Ishikawa (cell line): ENCODE measurements around a stretch of chr1.

- RRBS = no CpG with 5 or more reads among the region's 6 CpGs
These were observed 9.9 kb downstream of the WDR26 start for GRCh38 chr1:224424402-224425317.

- RRBS = no CpG with 5 or more reads among the region's 7 CpGs
These were observed 850 bp upstream of the WDR26 start for GRCh38 chr1:224435265-224436029.

DNA sequence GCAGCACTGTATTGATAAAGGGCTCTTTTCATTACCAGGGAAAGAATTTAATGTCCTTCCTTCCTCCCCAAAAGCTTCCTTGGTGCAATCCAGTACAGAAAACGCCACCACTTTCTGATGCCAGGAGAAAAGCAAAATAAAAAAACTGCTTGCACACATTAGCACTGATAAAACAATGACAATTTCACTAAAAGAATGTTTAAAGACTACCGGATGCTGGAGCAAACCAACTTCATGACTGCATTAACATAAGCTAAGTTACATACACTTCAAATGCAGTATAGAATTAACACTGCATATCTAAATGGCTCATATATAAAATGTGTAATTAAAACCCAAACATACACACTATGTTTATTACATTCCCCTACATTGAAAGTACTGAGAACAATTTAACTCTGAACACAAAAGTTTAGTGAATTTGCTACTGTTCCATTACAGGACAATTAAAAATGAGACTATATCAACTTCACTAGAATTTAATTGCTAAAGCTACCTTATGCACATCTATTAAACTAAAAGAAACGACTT lies 26.2 kb downstream of the LBR start:
- RRBS = no CpG with 5 or more reads among the region's 3 CpGs

DNA sequence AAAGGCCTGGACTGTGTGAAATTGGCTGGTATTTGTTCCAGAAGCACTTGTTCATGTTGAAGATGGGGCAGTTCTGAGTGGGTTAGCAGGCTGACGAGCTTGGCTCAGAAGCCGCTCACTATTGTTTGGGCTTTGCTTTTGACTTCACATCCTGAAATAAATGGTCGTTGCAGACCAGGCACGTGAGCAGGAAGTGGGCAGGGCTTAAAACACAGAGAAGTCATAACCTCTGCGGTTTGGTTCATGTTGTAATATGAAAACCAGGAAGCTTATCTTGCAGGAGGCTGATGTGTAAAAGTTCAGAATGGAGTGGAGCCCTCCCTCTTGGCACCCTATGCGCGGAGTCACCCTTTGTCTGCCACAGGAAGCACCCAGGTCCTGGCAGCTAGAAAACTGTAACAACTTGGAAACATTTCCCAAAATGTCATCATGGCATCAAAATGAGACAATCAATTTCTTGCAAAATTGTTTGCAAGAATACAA lies 17.1 kb upstream of the LBR start:
- RRBS = no CpG with 5 or more reads among the region's 7 CpGs

DNA sequence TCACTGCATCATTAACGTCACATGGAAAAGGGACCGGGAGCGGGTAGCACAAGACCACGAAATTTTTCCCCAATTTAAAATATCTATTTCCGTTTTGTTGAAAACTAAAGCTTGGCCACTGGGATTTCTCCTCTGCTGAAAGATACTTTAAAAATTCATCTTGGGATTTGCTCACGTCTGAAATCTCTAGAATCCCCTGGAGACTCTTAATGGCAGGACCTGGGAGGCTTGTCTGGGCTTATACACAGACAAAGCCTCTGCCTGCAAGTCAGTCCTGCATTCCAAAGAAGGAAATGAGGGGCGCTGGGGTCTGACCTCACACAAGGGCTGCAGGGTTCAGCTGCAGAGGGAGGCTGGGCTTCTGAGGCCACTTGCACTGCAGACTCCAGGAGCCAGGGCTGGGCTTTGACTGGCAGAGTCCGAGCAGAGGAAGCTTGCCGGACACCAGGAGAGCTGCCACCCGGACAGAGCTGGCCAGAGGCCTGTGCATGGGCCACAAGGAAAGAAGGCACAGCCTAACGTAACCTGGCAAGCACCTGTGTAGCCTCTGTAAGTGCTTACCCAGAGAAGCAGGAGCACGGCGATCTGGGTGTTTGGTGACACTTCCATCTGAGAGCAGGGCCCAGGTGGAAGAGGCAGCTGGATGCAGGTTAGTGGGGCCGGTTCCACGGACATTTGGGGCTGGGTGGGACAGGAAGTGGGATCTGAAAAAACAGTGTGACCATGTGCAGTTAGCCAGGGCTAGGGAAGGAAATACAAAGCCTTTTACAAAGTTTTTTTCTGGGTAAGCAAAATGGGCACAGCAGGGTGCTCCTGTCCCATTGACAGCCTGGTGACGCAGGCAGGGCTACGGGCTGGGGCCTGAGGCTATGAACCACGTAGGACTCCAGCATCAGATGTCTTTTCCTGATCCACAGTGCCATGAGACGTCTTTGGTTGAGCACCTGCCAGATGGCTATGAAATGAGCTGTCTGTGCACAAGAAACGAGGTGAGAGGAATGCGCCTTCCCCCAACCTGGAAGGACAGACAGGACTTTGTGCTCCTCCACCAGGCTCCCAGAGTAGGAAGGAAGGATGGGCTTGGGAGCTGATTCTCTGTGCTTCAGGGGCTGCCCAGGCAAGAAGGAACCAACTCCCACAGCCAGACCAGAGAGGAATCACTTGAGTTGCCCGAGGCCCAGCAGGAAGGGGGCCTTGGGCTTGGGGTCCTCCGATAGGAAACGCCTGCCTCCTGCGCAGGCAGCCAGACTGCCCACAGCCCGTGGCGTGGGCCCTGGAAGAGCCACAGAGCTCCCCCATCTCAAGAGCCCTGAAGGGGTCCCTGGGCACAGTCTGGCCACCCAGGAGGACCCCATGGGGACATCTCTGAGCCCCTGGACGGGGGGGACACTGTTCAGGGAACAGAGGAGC lies 37.3 kb upstream of the LBR start:
- RRBS = no CpG with 5 or more reads among the region's 28 CpGs

DNA sequence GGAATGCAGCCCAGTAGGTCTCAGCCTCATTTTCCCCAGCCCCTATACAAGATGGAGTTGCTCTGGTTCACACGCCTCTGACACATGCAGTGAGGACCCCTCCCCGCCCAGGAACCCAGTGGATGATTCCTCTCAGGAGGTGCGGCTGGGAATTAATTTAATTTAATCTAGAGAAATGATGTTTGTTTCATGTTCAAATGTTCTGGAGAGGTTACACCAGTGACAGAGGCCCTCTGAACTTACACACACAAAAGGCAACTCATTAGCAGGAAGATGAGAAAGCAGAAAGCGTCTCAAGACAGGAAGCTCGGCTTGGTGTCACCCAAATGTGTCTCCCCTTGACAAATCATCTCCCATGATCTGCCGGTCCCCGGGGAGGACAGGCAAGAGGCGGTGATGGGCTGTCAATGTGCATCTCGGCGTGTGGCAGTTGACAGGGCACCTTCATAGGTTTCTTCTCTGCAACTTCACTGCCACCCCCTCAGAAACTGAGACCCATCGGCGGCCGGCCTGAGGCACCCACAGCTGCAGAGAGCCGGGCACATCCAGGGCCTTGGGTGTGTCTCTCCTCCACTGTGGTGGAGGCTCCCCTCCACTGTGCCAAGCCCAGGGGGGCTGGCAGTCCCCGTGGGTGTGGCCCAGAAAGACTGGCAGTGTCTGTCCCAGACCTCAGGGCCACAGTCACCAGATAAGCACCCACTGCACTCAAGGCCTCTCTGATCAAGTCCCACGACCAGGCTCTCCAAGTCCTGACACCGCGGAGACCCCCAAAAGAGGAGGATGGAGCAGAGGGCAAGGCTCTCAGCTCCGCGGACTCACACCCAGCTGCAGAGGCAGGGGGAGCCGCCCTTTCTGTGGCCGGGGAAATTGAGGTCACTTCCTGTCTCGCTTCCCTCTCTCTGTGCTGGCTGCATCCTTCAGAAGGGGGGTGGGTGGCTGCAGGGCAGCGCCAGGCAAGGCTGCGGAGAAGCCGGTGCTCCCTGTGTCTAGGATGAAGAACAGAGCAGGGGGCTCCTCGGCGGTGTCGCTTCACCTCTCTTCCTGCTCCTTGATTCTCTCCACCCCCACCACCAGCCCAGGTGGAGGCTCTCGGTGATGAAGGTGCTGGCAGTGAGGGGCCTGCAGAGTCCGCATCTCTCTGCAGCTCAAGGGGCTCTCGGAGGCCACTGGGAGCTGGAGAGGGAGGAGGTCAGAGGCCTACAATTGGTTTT lies 39.5 kb upstream of the LBR start:
- RRBS = 91% methylated on average over 5 of the region's 32 CpGs

GRCh38 chr1:225530332-225530885 lies 102.6 kb upstream of the LBR start:
- RRBS = no CpG with 5 or more reads among the region's 1 CpG

DNA sequence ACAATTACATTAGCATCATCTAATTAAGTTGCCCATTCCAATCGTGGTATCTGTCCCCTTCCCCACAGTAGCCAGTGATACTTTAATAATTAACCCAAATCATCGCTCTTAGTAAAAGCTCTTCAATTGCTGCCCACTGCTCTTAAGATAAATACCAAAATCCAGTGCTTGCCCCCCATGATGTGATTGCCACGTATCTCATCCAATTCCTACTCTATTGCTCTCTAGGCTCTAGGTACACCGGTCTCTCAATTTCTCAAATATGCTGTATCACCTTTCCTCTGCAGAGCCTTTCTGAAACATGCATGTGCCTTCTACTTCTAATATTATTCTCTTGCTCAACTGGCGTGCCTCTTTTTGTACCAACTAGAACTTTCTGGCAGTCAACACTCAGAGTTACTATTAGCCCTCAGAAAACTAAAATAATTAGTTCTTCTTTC lies 111.7 kb upstream of the LBR start:
- RRBS = no CpG with 5 or more reads among the region's 5 CpGs

- RRBS = no CpG with 5 or more reads among the region's 4 CpGs
These were observed 85.7 kb downstream of the ENAH start for GRCh38 chr1:225566998-225567764.

GRCh38 chr1:225709120-225709625 lies 56.2 kb upstream of the ENAH start:
- RRBS = no CpG with 5 or more reads among the region's 5 CpGs

DNA sequence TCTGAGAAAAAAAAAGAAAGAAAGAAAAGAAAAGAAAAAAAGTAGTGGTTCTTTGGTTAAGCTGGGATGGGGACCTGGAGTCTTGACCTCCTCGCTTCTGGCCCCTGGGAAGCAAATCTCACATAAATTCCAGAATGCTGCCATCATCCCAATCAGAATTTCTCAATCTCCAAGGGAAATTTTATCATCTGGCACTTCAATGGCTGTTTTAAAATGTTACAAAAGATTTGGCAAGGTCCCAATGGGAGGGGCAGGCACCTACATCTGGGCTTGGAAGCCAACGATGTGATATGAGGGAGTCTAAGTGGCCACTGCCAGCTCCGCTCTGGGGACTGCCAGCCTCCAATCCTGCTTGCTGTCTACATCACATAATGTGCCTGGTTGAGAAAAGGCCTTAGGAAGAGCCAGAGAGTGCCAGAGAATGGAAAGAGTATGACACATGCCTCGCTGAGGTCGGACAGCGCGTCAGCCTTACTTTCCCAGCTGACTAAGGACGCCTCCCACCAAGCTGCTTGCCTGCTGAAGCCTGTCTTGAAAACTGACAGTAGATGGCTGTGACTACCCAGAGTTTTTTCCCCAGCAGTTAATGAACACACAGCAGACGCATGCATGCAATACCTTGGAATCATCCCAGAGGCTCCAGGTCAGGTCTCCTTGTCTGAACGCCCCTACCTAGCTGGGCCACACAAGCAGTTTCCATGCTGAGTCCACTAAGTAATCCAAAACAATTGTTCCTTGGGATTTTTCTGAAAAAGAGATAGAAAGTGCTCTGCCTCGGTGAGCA lies 41.9 kb upstream of the SRP9 start:
- RRBS = no CpG with 5 or more reads among the region's 11 CpGs

GRCh38 chr1:225882590-225883567 lies 699 bp upstream of the TMEM63A start:
- RRBS = 2% methylated on average over 22 of the region's 72 CpGs

DNA sequence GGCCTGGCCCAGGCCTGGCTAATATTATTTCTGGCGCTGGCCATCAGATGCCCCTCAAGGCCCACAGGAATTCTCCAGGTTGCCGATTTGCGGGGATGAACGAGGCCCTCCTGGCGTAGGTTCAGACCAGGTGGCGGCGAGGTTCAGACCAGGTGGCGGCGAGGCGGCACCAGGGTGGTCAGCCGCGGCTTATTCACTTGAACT lies 425 bp upstream of the PYCR2 start:
- RRBS = no CpG with 5 or more reads among the region's 12 CpGs

GRCh38 chr1:225998576-225999231 lies 439 bp downstream of the SDE2 start:
- RRBS = 2% methylated on average over 5 of the region's 19 CpGs

DNA sequence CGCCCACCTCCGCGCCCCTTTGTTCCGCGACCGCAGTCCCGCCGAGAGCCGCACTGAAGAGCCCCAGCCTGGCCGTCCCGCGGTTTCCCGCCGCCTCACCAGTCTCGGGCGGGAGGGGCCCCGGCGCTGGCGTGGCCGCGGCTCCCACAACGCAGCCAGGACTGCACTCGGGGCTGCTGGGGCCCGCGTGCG lies 59.4 kb downstream of the H3-3A start:
- RRBS = 2% methylated on average over 14 of the region's 26 CpGs

GRCh38 chr1:226134618-226135746 lies 51.6 kb downstream of the ACBD3 start:
- RRBS = no CpG with 5 or more reads among the region's 33 CpGs

DNA sequence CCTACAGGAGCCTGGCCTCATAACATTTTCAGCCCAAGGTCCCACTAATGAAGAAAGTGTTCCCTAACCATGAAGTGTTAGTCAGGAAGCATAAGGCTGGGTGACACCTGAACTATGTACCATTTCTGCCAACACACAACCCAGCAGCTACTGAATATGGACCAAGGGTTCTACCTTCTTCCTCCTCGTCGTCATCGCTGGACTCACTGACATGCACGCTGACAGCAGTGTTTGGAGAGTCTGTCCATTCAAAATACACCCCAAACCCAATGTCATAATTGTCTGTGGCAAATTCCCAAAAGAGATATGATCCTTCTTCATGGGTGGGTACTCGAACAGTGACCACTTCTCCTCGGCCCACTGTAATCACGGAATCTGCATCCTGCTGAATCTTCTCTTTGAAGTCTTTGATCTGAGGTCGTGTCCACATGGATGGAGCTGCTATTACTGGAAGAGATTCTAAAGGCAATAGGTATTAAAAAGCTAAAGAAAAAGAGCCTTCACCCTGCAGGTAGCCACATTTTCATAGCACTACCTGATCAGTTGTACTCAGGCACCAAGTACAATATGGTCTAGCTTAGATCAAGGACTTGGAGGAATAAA lies 34.3 kb downstream of the ACBD3 start:
- RRBS = no CpG with 5 or more reads among the region's 8 CpGs

DNA sequence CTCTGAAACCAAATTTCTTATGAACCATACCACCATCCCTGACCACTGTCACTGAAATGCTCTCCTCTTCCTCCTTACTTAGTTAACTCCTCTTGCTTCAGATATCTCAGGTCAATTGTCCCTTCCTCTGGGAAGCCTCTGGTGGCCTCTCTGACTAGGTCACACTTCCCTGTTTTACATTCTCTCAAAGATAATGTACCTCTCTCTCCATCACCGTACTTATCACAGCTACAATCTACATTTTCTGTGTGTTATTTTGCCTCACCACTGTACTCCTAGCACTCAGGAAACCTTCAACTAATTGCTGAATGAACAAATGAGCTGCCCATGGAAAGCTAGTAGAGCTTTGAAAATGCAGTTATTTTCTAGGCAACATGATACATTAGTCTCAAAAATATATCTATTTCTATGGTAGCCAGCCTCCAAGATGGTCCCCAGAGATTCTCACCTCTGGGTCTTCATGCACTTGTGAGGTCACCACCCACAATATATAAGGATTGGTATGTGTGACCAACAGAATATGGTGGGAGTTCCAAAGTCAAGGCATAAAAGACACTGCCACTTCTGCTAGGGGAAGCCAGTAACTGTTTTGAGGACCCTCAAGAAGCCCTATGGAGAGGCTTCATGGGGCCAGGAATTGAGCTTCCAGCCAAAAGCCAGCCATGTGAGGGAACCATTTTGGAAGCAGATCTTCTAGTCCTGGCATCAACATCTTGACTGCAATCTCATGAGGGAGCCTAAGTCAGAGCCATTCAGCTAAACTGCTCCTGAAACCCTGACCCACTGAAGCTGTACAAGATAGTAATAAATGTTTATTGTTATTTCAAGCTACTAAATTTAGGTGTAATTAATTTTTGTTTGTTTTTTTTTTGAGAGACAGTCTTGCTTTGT lies 32.9 kb downstream of the ACBD3 start:
- RRBS = no CpG with 5 or more reads among the region's 1 CpG

DNA sequence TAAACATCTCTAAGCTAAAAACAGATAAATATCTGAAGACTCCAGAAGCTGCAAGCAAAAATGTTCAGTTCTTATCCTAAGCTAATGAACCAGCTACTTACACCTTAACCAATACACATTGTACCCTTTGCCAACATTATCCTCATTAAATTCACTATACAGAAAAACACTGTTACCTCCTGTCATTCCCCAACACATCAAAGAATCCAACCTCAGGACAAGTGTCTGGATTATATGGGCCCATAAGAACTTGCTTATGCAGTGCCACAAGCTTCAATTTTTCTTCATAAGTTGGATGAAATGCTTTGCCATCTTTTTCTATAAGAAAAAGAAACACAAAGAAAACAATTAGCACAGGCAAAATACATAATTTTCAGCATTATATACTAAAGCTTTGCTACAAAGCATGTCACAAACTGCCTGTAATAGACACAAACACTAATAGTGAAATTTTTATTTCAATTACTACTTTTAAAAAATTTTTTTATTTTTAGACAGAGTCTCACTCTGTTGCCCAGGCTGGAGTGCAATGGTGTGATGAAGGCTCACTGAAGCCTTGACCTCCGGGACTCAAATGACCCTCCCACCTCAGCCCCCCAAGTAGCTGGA lies 20.8 kb downstream of the ACBD3 start:
- RRBS = no CpG with 5 or more reads among the region's 1 CpG

DNA sequence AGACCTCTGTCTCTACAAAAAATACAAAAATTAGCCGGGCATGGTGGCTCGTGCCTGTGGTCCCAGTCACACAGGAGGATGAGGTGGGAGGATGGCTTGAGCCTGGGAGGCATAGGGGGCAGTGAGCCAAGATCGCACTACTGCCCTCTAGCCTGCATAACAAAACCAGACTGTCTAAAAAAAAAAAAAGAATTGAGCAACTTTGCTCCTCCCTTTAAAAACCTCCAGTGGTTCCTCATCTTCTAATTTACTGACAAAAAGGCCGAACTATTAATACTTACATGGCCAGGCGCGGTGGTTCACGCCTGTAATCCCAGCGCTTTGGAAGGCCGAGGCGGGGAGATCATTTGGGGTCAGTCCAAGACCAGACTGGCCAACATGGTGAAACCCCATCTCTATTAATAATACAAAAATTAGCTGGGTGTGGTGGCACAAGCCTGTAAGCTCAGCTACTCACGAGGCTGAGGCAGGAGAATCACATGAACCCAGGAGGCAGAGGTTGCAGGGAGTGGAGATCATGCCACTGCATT lies 4.4 kb downstream of the ACBD3 start:
- RRBS = no CpG with 5 or more reads among the region's 11 CpGs